ENCODE results near the gene FGD3.

DNA sequence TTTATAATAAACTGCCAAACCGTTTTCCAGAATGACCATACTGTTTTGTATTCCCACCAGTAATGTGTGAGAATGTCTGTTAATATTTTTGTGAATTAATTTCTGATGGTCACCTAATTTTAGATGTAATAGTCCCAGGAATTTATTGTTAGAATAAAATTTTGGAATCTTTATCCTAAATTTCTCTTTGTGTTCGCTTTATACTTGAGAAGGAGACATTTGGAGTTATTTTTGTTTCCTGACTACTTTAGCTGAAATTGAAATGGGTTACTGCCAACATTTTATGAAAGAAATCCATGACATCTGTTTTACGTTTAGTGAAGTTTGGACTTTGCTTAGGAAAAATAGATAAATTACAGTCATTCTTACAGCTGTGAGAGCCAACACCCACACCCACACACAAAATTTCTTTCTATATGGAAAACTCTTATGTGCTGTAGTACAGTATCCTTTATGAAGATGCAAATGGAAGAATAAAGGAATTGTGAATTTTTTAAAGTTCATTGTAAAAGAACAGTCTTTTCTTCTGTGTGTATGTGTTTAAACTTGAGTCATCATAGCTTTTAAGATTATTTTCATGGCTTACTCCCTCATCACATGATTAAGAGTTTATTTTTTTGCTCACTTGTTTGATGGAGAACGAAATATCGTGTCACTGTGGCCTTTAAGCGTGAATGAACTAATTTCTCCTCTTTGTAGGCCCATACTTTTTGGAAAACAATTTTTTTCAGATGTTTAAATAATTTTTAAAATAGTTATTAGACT is 24.4 kb downstream of the CENPP start:
- RRBS, result no CpG with 5 or more reads among the region's 6 CpGs

DNA sequence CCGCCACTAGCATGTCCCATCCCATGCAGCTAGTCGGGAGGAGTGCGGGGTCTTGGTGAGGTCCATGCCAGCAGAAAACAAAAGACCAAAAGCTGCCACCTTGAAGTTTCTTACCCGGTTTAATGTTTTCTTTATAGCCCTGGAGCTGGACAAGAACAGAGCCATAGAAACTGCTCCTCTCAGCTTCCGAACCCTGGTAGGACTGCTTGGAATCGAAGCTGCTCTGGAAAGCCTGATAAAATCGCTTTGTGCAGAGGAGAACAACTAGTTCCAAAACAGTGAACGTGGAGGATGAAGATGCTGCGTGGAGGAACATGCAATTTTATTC is 57.1 kb downstream of the IPPK start:
- RRBS, result no CpG with 5 or more reads among the region's 9 CpGs

- RRBS, result no CpG with 5 or more reads among the region's 21 CpGs
Measured at GRCh38 chr9:92654837-92655520, 15.0 kb downstream of the IPPK start.

DNA sequence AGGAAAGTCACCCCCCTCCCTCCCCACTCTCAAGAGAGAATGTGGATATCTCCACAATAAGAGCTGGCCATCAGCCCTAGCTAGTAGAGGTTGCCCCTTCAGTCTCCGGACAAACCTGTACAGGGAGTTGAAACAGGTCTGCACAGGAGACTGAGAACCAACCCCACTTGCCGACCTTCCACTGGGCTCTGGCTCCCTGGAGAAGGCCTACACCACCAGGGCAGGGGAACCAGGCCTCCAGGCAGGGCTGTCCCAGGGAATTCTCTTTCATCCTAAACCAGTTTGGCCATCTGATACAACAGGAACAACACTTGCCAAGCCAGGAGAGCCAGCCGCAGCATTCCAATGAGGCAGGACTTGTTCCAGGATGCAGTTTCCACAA is 26.1 kb downstream of the BICD2 start:
- RRBS, result no CpG with 5 or more reads among the region's 3 CpGs

DNA sequence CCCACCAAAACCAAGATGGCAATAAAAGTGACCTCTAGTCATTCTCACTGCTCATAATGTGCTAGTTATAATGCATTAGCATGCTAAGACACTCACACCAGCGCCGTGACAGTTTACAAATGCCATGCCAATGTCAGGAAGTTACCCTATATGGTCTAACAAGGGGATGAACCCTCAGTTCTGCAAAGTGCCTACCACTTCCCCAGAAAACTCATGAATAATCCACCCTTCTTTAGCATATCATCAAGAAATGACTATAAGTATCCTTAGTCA is 4.6 kb upstream of the BICD2 start:
- RRBS, result no CpG with 5 or more reads among the region's 2 CpGs

- RRBS, result 3% methylated on average over 13 of the region's 30 CpGs
Measured at GRCh38 chr9:92947076-92947742, at the start of gene FGD3. Gene FGD3 (plus strand): TSS chr9:92947523.

- RRBS, result 43% methylated on average over 5 of the region's 16 CpGs
Measured at GRCh38 chr9:93010170-93011029, 48.1 kb upstream of the SUSD3 start.

DNA sequence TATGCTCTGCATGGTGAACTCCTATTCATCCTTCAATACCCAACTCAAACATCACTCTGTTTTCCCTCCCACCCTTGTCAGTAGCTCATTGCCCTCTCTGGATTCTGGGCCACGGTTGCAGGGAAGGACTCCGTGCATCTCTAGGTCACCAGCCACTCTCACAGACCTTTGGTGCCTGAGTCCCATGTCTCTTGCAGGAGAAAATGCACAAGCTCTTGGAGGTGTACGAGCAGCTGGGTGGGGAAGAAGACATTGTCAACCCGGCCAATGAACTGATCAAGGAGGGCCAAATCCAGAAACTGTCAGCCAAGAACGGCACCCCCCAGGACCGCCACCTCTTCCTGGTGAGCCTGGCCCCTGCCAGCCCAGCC is 44.9 kb upstream of the SUSD3 start:
- RRBS, result no CpG with 5 or more reads among the region's 6 CpGs

GRCh38 chr9:93029651-93030185 is 28.8 kb upstream of the SUSD3 start:
- RRBS, result no CpG with 5 or more reads among the region's 11 CpGs

DNA sequence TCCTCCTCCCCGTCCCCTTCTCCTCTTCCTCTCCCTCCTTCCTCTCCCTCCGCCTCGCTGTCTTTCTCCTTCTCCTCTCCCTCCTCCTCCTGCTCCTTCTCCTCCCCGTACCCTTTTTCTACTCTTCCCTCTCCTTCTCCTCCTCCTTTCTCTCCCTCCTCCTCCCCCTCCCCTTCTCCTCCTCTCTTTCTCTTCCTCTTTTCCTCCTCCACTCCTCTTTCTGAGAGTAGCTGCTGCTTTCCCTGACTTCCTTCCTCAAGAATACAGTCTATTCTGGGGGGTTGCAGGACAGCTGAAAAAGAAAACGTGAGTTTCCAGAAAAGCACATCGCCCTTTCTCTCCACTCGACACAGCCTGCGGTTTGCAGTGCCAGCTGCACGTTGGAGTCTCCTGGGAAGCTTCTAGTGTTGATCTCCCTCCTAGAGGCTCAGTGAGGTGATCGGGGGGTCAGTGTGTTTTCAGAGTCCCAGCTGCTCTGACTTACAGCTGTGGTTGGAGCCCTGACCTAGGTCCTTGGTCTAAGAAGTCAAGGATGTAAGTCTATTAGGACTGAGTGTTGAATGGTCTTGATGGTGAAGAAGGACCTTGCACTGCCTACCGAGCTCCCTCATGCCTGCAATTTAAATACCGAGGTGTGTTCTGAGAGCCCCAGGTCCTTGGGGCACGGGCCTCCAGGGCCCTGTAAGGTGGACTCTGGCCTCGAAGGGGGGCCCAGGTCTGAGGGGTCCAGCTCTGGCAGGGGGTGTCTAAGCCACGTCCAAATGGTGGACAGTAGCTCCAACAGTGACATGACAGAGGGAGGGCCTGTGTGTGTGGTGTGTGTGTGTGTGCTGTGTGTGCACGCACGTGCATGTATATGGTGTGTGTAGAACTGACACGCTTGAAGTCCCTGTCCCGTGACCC is 24.9 kb upstream of the SUSD3 start:
- RRBS, result no CpG with 5 or more reads among the region's 19 CpGs

GRCh38 chr9:93040944-93041507 is 17.5 kb upstream of the SUSD3 start:
- RRBS, result no CpG with 5 or more reads among the region's 6 CpGs

DNA sequence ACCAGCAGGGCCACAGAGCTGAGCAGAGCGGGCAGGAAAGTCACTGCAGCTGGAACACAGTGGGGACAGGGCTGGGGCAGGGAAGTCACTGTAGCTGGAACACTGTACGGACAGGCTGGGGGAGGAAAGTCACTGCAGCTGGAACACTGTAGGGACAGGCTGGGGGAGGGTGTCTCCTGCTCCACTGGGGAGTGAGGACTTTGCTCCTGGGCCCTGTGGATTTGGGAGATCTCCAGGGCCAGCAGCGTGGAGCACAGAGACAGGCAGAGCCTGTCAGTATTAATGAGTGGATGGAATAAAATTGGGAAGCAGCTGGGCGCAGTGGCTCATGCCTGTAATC is 8.9 kb upstream of the SUSD3 start:
- RRBS, result no CpG with 5 or more reads among the region's 4 CpGs

- RRBS, result 85% methylated on average over 2 of the region's 20 CpGs
Measured at GRCh38 chr9:93059441-93060037, 1.0 kb downstream of the SUSD3 start.

DNA sequence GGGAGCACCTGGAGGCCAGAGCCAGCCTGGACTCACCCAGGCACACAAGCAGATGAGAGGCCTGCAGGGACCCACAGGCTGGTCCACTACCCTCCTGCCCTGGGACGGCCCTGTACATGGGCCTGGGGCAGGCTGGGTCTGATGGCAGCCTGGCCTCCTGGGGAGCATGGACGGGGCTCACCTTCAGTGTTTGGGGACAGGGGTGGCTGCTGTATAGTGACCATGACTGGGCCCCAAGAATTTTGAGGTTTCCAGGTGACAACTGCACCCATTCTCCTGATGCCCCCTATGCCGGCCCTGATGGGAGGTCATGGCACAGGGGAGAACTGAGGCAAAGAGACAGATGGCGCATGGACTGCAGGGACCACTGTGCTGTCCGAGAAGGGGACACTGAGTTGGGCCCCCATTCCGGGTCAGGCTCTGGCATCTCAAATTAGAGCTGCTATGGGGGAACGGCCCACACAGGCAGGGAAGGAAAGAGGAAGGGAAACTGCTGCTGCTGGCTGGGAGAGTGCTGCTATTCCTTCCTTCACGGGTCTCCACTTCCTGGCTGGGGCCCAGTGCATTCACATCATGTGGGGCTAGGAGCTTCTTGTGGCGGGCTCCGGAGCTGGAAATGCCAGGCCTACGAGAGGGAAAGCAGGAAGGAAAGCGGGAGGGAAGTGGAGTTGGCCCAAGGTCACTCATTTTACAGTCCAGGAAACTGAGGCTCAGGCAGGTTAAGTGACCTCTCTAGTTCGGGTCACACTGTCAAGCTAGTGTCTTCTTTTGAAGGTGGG is 1.4 kb upstream of the CARD19 start:
- RRBS, result no CpG with 5 or more reads among the region's 13 CpGs

- RRBS, result no CpG with 5 or more reads among the region's 10 CpGs
Measured at GRCh38 chr9:93111706-93112116, 15.7 kb downstream of the CARD19 start.

DNA sequence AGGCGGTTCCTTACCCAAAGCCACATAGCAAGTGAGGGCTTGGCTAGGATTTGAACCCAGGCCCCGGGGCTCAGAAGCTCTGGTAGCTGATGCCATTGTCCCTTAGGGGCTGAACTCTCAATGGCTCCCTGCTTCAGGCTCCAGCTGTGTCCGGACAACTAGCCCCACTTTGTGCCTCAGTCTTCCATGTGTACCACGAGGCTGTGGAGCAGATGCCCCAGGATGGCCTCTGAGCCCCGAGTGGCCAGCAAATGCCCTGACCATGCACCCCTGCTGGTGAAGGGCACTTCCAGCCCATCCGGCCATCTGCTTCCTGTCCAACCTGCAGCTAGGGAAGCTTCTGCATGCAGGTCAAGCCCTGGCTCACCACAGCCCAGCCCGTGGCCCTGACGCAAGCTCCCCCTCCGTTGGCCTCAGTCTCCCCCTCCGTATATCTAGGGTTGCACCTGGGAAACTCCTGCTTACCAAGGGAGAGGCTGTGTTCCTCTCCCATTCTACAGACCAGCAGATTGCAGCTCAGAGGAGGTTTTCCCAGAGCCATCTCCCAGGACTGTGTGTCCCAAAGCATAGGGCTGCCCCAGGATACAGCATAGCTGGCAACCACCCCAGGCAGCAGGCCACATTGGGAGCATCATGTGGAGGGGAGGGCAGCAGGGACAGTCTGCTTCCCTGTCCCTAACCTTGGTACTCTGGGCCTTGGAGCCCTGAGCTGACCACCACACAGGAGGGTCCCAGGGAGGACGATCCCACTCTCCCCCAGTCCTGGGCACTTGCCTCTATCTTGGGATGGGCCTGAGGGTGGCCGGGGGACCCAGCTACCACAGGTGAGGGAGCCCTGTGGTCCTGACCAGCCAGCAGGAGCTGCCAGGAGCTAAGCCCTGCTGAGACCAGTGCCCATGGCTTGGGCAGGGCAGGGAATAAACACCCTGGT is 4.6 kb downstream of the NINJ1 start:
- RRBS, result 83% methylated on average over 2 of the region's 12 CpGs

DNA sequence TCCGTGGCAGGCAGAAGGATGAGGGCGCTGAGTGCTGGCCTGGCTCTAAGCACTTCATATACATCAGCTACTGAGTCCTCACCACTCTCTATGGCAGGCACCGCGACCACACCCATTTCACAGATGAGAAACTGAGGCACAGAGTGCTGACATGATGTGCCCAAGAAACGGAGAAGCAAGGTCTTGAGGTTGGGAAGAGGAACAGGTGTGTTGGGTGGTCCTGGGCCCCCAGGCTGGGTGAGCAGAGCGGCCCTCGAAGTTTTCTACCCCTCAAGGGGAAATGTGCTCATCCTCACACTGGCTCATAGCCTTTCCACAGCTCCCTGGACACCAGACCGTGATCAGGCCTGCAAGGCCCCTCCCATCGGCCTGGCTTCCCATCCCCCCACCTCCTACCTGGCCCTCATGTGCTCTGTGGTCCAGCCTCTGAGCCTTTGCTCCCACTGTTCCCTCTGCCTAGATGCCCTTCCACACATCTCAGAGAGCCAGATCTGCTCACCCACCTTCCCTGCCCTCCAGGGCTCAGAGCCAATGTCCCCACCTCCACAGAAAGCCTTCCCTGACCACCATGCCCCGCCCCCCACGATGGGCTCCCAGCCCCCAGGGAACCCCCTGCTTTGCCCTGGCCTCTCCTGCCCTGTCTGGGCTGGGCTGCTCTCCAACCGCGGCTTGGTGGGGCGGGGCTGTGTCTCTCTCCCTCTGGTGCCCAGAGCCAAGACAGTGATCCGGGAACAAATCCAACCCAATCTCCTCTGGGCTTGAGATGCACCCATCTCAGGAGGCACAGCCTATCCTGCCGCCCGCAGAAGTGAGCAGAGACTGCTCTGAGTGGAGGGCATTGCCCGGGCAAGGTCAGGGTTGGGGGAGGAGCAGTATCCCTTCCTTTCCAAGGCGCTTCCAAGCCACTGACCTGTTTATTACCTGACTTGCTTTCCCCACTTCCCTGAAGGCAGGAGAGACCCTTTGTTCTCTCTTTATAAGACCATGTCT is 1.8 kb downstream of the NINJ1 start:
- RRBS, result no CpG with 5 or more reads among the region's 19 CpGs

DNA sequence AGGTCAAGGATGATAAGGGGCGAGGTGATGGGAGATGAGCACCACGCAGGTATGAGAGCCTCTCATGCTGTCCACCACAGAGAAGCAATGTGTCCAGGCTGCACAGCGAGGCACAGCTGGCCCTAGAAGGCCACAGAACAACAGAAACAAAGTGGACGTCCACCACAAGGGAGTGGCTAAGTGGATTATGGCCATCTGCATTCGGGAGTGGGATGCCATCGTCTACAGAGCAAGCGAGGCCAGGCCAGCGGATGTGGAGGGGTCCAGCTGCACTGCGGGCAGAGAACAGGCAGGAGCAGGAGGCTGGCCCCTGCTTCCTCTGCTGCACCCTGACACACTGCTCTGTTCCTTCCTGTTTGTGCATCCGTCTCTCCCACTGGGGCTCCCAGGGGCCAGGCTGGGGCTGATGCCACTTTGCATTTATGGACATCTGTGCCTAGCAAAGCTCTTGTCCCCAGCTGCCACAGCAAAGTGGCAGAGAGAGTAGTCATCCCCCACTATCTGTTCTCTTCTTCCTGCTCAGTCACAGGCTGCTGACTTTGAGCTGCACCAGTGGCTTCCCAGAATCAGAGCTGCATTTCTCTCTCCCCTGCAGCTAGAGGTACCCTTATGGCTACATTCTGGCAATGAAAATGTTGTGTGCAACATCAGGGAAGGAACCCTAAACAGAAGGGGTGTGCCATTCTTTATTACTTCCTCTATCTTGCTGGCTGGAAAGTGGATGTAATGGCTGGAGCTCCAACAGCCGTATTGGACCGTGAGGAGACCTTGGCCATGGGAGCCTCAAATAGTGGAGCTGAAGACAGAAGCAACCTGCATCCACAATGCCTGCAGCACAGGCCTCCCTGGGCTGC is 4.1 kb upstream of the NINJ1 start:
- RRBS, result no CpG with 5 or more reads among the region's 12 CpGs

DNA sequence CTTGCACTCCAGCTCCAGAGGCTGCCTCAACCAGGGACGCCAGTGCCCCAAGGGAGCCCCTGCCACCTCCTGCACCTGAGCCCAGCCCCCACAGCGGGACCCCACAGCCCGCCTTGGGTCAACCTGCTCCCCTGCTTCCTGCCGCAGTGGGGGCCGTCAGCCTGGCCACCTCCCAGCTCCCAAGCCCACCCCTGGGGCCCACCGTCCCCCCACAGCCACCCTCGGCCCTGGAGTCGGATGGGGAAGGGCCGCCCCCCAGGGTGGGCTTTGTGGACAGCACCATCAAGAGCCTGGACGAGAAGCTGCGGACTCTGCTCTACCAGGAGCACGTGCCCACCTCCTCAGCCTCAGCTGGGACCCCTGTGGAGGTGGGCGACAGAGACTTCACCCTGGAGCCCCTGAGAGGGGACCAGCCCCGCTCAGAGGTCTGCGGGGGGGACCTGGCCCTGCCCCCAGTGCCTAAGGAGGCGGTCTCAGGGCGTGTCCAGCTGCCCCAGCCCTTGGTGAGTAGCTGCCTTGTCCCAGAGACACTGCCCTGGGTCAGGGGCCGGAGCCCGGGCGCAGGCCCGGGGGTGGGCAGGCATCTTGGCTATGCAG is 105.3 kb downstream of the WNK2 start:
- RRBS, result no CpG with 5 or more reads among the region's 21 CpGs

DNA sequence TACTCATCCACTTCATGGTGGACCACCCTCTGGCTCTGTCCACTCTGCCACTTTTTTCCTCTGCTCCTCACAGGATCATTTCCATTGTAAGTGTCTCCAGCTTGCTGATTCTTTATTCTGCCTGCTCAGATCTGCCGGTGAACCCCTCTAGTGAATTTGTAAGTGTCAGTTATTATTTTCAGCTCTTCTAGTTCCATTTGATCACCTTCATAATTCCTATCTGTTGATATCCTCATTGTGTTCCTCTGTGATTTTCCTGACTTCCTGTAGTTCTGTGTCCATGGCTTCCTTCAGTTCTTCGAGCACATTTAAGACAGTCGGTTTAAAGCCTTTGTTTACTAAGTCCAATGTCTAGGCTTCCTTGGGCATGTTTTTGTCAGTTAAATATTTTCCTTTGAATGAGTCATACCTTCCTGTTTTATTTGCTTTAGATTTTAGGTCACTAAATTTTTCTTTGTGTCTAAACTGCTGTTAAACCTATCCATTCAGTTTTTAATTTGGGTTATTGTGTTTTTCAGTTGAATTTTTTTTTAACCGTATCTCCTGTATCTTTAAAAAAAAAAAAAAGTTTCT is 129.0 kb downstream of the WNK2 start:
- RRBS, result no CpG with 5 or more reads among the region's 4 CpGs

Measured in cardiac fibroblast (primary cell).